HT-29 (cell line): ENCODE measurements around the gene TAAR9.

DNA sequence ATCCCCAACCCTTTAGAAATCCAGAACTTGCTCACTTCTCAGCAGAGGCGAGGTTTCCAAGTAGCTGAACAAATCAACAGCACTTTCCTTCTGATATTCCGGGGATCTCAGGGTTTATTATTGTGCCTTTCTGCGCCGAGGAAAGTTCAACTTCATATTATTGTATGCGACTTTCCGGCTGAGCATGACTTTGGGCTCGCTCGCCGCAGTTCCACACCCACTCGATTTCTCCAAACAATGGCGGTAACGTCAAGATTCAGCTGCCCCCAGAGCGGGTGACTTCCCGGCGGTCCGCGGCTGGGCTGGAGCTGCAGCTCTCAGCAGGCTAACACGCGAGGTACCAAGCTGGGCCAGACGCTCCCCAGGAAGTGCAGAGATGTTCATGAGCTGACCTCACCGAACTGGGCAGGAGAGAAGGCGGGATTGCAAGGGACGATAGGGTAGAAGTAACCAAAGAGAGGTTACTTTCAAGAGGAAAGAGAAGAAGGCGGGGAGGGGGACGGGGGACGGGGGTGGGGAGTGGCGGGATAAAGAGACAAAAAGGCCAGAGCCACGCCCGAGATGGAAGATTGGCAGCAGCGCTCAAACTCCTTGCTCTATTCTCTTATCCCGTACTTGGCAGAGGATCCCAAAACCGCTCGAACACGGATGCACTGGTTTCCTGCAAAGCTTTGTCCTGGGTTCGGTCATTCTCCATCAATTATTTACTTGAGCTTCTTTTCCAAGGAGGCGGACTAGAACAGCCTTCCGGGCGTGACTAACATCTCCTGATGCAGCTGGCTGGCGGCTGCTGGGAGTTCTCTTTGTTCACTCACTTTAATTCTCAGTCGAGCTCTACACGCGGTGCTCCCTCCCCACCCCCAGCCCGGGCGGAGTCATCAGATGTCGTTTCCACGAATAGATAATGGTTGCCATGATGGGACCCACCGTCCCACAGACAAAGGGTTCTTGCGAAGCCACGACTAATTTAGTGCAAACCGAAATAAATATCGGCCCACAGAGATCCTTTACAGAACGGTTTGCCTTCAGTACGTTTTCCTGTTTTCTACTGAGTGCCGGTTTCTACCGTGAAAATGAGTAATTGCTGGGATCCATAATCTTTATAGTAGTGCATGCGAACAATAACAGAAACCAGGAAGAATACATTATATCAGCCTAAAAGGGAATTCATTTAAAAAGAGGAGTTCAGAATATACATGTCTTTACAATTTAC lies 58.0 kb upstream of the C6orf58 start:
- RAMPAGE, long total RNA: no peak

DNA sequence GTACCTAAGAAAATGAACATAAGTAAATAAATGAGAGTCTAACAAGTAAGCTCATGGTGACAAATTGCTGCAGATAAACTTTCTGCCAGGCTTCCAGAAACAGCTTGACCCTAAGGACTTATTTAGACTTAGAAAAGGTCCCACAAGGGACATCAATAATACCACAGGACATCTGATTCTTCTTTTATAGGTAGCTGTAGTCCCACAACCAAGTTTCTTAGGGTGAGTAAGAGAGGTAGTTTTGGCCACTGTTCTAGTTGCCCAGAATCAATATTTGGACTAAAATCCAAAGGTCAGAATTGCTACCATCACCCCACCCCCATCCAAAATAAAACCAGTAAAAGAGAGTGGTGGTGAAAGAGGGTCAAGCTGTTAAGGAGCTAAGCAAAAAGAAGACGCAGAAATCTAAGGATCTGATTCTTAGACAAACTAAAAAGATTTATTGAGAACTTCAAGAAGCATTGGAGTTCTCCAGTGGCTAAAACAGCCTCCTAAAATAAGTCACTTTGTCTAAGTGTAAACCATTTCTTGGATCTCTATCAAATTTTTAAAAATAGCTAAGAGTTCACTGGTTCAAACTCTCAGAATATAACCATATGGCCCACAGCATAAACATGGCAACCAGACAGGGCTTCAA lies 180.6 kb downstream of the PTPRK start:
- RAMPAGE, long total RNA: no peak

- RAMPAGE, long total RNA: no peak
Observed at GRCh38 chr6:129124302-129125189, 241.6 kb downstream of the LAMA2 start.

DNA sequence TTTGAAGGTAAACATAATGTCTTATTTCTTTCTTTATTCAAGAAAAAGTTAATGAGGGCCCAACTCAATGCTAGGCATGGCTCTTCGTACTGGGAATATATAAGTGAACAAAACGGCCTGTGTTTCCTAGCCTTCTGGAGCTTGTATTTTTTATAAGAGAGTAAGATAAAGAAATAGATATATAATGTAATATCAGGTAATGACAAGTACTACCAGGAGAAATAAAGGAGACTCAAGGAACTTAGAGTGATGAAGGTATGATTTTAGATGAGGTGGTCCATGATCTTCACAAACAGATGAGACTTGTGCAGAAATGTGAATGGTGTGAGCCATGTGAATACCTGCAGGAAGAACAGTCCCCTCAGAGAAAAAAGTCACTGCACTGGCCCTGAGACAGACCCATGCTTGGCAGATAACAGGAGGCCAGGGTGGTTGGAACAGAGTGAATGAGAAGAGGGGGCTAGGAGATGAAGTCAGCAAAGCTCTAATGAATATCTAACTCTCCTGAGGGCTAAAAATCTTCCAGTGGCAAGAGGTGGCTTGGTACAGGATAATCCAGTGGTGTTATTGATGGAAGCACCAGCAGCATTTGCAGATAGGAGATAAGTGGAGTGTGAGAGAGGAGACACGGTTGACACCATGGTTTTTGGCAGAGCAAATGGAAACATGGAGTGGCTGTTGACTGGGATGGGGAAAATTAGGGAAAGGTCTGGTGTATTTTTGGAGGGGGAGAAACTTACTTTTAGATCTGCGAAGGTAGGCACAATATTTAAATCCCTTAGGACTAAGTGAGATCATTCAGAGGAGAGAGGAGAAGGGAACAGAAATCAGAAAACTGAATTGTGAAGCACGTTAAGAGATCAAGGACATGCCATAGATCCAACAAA lies 363.1 kb downstream of the ARHGAP18 start:
- RAMPAGE, long total RNA: no peak

GRCh38 chr6:129672788-129673233 lies 37.2 kb downstream of the ARHGAP18 start:
- RAMPAGE, long total RNA: no peak

DNA sequence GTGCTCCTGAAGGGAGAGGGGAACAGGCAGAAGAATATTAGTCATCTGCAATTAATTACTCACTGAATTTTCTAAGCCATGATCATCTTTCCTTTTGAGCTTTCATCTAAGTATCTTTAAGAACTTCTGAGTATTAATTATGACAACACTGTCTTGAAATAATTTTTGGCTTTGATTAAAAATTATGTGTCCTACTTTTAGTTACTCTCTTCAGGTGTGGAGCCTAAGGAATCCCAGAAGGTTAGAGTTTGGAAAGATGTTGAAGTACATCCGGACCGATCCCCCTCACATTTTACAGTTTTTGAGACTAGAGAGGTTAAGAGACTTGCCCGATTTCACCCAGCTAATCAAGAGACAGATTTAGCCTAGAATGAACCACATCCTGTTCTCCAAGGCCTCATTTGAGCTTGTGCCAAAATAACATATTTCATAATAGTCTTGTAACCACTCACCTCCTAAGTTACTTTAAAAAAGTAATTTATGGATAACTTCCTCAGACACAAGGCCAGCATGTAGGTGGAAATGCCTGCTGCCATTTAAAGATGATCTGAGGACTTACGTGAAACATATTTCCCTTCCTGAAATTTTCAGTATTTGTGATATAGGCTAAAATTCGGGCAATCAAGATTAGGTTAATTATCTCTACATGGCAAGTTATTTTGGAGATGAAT lies 39.7 kb upstream of the ARHGAP18 start:
- RAMPAGE, long total RNA: no peak

DNA sequence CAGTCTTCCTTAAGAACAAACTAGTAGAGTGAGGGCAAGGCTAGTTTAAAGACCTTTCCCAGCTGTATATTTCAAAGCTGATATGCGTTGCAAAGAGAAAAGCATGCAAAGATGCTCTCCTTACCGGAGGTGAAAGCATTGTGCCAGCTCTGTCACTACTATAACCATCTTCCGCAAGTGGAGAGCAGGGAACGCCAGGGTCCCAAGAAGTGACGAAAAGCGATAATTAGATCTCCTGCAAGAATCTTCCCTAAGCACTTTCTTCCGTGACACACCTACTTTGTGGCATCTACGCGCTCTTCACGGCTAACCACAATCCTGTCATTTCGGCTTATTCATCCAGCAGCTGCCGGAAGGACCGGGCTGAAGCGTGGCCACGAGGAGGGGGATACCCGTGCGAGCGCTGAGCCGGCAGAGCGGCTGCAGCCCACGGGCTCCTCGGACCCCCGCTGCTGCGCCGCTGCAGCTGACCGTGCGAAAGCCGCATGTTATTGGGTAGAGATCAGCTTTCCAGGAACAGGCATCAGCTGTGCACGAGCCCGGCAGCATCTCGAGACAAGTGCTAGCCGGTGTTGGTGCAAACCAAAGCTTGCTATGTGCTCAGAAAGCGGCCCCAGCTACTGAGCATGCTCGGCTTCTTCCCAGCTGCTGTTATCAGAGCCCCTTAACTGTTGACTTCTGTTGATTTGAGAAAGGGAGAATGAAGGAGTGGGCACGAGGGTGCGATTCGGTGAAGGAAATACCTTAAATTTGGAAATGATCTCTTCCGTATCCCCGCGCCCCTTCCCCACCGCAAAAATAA lies 57.2 kb upstream of the ARHGAP18 start:
- RAMPAGE, long total RNA: no peak

GRCh38 chr6:130115054-130115472 lies 96.7 kb downstream of the L3MBTL3 start:
- RAMPAGE, long total RNA: no peak

GRCh38 chr6:130138249-130139015 lies 84.3 kb downstream of the SAMD3 start:
- RAMPAGE, long total RNA: no peak

DNA sequence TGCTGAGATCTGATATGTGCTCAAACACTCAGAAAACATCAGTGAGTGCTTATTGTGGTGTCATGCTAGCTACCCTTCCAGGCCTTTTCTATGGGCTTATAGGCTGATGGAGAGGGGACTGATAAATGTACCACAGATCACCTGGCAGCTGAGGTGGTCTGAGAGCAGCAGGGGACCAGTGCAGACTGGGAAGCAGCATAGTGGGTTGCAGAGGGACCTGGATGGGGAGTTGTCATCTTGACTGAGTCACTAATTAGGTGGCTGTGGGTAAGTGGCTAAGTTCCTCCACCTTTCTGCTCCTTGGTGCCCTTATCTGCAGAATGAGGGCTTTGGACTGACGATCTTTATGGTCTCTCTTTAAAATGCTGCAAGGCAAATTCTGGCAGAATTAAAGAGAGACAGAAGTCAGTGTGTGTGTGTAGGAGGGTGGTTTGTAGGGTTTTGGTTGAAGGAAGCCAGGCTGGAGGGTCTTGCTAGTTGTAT lies 2.8 kb downstream of the TMEM200A start:
- RAMPAGE, long total RNA: no peak

DNA sequence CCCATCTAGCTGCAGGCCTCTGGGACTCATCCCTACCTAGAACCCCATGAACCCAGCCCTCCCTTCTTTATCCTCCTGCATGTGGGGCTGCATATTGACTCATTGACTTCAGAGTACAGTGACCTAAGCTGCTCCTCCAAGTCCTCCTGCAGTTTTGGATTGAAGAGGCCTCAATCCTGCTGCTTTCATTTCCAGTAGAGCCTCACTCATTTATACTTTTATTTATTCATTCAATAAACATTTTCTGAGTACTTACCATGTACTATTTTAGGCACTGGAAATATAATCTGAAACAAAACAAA lies 11.6 kb downstream of the TMEM200A start:
- RAMPAGE, long total RNA: no peak

- RAMPAGE, long total RNA: no peak
Observed at GRCh38 chr6:130863587-130864012, 36.4 kb downstream of the SMLR1 start.

DNA sequence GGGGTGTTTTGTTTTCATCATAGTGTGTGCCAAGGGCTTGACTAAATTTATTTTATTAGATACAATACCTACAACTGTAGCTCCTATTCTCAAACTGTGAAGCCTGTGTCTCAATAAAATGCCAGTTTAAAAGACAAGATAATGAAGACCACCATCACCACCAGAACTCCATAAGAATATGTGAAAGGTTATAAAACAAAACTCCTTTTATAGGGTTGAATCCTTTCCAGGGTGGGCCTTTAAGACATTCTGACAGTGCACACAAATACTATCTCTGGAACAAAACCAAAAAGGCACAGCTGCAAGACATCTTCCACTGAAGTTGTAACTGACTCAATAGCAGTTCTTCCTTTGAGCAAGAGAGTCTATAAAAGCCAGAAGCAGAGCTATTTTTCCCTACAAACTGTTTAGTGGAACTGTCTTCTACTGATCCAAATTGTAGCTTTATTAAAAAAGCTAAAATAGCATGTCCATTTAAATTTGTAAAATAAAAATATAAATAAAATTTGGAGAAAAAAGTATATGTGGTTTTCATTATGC lies 81.7 kb downstream of the EPB41L2 start:
- RAMPAGE, long total RNA: no peak

GRCh38 chr6:131199598-131200239 lies 64.5 kb downstream of the AKAP7 start:
- RAMPAGE, long total RNA: no peak

DNA sequence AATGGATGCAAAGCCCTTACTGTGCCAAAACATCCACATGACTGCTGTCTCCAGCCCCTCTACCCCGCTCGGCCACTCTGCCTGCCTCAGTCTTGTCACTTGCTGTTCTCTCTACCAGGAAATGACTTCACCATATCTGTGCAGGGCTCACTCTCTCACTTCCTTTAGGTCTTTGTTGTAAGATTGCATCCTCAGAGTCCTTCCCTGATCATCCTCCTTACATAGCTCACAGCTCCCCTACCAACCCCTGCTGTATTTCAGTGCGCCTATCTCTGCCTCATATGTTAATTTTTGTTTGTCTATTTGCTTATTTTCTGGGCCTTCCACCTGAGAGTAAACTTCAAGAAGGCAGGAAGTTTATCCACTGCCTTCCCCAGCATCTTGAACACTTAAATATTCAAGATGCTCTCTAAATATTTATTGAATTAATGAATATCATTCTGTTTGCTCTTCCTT lies 129.3 kb upstream of the ARG1 start:
- RAMPAGE, long total RNA: no peak

- RAMPAGE, long total RNA: no peak
Observed at GRCh38 chr6:131948084-131948494, 3.1 kb downstream of the CCN2 start.

DNA sequence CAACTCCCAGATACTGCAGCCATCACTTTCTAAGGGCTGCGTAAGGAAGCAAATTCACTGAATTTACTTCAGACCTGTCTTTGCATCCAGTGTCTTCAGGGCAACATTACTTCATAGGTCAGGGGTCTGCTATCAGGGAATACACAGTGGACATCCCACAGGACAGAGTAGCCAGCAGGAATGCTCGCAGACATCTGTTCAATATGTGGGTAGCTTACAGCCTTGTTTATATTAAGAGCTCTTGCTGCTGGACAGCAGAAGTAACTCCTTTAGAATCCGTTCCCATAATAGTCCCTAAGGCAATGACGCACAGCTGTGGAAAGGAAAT lies 198.8 kb downstream of the MOXD1 start:
- RAMPAGE, long total RNA: no peak

DNA sequence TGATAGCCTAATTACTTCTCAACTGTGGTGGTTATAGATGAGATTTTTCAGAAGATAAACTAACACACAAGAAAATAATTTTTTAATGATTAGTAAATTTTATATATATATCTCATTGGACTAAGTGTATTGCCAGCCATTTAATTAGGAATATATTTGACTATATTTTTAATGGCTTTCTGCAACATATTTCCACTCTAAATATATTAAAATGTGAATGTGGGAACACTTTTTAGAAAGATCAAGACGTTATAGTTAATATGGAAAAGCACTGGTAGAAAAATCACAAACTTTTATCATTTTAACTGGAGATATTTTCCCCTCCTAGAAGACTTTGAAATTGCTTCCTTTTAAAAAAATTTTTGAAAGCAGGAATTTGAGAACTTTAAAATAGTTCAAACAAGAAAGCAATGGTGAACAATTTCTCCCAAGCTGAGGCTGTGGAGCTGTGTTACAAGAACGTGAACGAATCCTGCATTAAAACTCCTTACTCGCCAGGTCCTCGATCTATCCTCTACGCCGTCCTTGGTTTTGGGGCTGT lies at the start of gene TAAR9:
TAAR9 (plus strand) TSS at position 398 of the 541 bp plus-strand sequence.
- RAMPAGE, long total RNA: no peak

- RAMPAGE, long total RNA: no peak
Observed at GRCh38 chr6:132596047-132596521, 6.5 kb upstream of the TAAR5 start.

- RAMPAGE, long total RNA: no peak
Observed at GRCh38 chr6:132730490-132730988, 16.7 kb upstream of the VNN1 start.